Cardiac muscle cell (in vitro differentiated cells and primary cell): ENCODE data around the gene PVALB.

- RAMPAGE, long total RNA, result no peak
- RRBS, result no CpG with 5 or more reads among the region's 3 CpGs
Observed at GRCh38 chr22:36197529-36197974, 4.1 kb downstream of the APOL4 start.

- RAMPAGE, long total RNA, result no peak
- RRBS, result no CpG with 5 or more reads among the region's 20 CpGs
Observed at GRCh38 chr22:36299958-36300601, 47.1 kb downstream of the APOL1 start.

- RAMPAGE, long total RNA, result no peak
- RRBS, result 78% methylated on average over 10 of the region's 27 CpGs
Observed at GRCh38 chr22:36311691-36312513, 59.0 kb downstream of the APOL1 start.

DNA sequence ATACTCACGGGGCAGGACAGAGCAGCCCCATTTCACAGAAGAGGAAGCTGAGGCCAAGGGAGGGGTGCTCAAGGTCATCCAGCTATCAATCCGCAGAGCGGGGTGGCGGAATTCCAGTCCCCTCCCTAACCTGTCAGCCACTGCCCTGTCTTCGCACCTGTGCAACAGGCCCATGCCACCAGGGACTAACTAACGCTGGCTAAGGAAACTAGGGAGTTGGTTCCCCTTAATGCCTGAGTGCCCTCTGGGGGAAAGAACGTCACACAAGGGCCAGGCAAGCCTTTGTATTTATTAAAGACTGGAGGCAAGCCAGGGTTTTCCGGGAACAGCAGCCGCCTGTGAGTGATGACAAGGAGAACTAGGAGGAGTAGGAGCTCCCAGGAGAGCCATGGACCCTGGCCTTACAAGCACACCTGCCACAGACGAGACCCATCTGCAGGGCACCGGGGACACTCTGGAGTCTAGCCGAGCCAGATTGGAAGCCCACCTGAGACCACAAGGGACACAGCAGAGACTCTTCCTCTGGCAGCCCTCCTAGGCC is 64.5 kb downstream of the MYH9 start:
- RAMPAGE, long total RNA, result no peak
- RRBS, result 7% methylated on average over 2 of the region's 12 CpGs

DNA sequence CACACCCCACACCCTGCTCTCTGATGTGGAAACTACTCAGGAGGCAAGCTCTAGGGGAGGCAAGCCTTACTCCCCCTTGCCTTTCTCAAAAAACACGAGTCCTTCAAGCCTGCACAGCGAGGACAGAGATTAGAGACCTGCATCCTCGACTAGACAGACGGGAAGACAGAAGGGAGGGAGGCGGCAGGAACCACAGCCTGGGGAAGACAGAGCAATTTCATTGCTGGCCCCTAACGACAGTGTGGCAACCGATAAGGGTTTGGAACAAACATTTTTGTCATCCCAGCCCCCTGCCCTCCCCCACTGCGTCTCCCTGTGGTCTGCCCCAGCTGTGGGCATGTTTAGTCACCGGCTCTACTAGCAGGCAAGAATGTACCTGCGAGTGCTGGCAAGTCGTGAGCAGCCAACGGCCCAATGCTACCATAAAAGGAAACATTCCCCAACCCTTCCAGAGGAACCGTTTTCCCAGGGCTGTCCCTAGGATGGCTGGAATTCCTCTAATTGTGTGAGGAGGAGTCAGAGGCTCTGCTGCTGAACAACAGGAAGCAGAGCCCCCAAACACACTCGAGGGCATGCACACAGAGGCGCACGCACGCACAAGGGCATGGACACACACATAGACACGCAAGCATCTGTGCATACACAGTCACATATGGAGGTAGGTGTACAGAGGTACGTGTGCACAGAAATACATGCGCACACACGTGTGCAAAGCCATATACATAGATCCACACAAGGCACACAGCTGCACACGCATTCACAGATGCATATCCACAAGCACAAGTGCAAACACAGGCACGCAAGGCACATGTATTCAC is 58.4 kb downstream of the MYH9 start:
- RAMPAGE, long total RNA, result start-site peak on the plus strand centred at position 579 of the sequence, 77 bp wide, 40 and 174 reads in 2 replicates
- RRBS, result no CpG with 5 or more reads among the region's 23 CpGs

GRCh38 chr22:36330005-36330323 is 57.8 kb downstream of the MYH9 start:
- RAMPAGE, long total RNA, result no peak
- RRBS, result no CpG with 5 or more reads among the region's 6 CpGs

GRCh38 chr22:36351608-36352478 is 35.9 kb downstream of the MYH9 start:
- RAMPAGE, long total RNA, result no peak
- RRBS, result 5% methylated on average over 4 of the region's 25 CpGs

DNA sequence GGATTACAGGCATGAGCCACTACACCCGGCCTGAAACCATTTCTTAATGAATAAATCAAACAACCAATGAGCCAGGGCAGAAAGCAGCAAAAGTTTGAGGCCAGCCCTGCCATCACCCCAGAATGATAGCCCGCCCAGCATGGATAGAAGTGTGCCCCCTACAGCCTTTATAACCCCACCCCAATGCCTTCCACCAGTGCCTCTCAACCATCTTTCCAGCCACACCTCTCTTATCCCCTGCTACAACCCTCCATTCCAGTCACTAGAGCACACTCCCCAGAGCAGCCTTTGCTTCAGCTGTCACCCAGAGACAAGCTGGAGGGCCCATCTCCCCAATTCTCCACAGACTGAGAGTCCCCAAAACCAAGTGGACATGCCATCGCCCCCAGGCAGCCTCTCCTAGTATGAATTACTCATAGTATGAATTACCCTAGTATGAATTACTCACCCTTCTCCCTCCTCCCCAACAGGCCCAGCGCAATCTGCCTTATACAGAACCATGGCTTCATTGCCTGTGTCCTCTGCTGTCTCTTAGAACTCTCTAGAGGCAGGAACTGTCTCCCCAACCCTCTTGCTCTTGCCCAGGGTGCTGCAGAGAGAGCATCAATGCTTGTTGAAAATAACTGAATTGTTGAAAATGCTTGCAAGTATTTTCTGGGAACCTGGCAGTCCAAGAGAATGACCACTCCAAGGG is 24.9 kb downstream of the MYH9 start:
- RAMPAGE, long total RNA, result no peak
- RRBS, result no CpG with 5 or more reads among the region's 4 CpGs

DNA sequence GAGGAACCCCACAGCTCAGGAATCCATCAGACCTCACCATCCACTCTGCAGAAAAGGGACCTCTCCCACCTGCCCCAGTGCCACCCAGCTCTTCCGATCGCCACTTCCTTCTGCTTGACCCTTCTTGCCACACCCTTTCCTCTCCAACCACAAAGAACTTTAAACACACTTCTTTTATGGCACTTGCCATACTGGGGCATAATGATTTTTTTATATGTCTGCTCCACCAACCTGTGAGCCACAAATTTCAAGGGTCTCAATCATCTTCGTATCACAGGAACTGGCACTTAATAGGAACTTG is 11.6 kb upstream of the MYH9 start:
- RAMPAGE, long total RNA, result no peak
- RRBS, result no CpG with 5 or more reads among the region's 3 CpGs

DNA sequence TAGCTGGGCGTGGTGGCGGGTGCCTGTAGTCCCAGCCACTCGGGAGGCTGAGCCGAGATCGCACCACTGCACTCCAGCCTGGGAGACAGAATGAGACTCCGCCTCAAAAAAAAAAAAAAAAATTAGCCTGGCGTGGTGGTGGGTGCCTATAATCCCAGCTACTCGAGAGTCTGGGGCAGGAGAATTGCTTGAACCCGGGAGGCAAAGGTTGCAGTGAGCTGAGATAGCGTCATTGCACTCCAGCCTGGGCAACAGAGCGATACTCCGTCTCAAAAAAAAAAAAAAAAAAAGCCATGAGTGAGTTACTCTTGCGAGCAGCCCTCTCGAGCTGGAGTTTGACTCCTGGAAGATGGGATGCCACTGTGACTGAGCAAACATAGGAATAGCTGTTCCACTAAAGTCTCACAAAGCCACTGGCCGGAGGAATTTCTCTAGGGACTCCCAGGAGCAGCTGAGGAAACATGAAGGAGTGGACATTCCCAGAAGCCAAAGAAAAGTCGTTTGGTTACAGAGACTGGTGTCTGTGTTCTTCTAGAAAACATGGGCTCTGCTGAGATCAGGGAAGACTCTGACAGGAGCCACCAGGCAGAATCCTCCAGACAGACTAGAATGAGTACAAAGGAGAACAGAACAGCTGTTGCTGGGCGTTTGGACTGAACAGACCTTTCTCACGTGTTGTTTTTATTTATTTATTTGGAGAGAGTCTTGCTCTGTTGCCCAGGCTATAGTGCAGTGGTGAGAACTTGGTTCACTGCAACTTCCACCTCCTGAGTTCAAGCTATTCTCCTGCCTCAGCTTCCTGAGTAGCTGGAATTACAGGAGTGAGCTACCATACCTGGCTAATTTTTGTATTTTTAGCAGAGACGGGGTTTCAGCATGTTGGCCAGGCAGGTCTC is 32.4 kb upstream of the MYH9 start:
- RAMPAGE, long total RNA, result no peak
- RRBS, result no CpG with 5 or more reads among the region's 19 CpGs

DNA sequence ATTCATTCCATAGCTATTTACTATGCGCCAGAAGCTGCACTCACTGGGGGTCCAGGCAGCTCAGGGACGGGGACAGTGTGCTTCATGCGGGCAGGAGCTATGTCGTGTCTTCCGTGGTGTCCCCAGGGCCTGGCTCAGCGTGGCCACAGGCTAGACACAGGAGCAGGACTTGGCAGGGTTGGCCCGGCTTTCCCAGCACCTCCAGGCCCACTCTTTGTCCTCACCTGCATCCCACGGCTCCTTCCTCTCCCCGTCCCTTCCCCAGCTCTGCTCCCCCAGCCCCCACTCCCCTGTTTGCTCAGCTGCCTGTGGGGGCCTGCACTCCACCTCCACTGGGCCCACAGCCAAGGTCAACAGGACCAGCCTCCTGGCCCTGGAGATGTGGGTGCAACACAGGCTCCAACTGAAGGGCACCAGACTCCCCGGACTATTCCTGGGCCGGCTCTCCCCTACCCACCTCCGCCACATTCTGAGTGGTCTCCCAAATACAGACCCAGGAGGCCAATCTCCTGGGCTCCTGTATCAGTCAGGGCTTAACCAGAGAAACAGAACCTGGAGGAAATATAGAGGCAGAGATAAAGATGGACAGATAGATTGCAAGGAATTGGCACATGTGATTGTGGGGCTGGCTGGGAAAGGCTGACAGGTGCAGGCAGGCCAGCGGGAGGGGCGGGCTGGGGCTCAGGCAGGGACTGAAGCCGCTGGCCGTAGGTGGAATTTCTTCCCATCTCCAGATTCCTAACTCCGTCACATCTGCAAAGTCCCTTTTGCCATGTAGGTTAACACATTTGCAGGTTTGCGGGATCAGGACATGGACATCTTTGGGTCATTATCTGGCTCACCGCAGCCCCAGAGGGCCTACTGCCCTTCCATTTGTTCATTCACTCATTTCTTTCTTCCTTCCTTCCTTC is 45.6 kb upstream of the MYH9 start:
- RAMPAGE, long total RNA, result no peak
- RRBS, result no CpG with 5 or more reads among the region's 19 CpGs

DNA sequence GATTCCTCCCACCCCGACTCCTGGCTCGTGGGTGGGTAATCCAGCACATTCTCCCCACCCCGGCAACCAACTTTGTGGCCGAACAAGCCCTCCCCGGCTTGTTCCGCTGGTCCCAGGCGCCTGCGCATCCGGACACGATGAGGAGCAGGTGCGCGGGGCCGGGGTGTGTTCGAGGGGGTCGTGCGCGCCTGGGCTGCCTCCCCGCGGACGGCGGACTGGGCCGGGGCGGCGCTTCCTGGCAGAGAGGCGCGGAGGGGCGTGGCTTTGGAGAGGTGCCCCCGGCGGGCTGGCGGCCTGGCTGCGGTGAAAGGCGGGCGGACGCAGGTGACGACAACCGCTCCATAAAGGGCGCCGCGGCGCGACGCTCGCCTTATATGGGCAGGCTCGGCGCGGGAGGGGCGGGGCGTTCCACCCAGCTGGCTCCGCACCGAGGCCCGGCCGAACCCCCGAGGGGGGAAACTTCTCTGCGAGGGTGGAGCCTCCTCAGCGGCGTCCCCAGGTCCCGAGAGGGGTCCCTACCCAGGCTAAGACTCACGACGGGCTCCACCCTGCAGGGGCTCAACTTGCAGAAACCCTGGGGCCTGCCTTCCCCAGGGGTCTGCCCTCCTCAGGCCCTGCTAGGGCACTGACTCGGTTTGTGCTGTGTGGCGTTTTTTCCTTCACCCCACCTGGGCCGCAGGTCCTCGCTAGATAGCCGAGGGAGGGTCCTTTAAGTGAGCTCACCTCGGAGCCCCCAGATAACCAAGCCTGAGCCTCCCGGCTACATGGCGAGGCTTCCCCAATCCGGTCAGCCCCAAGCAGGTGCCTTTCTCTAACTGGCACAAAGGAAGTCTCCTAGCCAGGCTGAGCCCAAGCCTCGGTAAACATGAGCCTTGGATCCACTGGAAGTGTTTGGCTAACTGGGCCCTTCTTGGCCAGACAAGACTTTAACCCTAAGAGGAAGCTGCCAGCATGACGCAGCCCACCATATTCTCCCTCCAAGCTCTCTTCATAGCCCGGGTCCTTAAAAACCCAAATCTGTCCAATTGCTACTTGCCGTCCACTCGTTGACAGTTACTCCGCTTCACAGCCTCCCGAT is 26.2 kb downstream of the TXN2 start:
- RAMPAGE, long total RNA, result start-site peak on the minus strand centred at position 149 of the sequence, 139 bp wide, 19 and 17 reads in 2 replicates
- RRBS, result 2% methylated on average over 16 of the region's 75 CpGs

- RAMPAGE, long total RNA, result no peak
- RRBS, result 10% methylated on average over 1 of the region's 9 CpGs
Observed at GRCh38 chr22:36469943-36470556, 11.4 kb downstream of the TXN2 start.

- RAMPAGE, long total RNA, result no peak
- RRBS, result no CpG with 5 or more reads among the region's 5 CpGs
Observed at GRCh38 chr22:36562046-36562459, 33.1 kb upstream of the EIF3D start.

- RAMPAGE, long total RNA, result no peak
- RRBS, result no CpG with 5 or more reads among the region's 14 CpGs
Observed at GRCh38 chr22:36569862-36570372, 41.0 kb upstream of the EIF3D start.

- RAMPAGE, long total RNA, result no peak
- RRBS, result 2% methylated on average over 27 of the region's 67 CpGs
Observed at GRCh38 chr22:36816627-36817353, at the start of gene PVALB. PVALB (minus strand) TSS chr22:36817035.

DNA sequence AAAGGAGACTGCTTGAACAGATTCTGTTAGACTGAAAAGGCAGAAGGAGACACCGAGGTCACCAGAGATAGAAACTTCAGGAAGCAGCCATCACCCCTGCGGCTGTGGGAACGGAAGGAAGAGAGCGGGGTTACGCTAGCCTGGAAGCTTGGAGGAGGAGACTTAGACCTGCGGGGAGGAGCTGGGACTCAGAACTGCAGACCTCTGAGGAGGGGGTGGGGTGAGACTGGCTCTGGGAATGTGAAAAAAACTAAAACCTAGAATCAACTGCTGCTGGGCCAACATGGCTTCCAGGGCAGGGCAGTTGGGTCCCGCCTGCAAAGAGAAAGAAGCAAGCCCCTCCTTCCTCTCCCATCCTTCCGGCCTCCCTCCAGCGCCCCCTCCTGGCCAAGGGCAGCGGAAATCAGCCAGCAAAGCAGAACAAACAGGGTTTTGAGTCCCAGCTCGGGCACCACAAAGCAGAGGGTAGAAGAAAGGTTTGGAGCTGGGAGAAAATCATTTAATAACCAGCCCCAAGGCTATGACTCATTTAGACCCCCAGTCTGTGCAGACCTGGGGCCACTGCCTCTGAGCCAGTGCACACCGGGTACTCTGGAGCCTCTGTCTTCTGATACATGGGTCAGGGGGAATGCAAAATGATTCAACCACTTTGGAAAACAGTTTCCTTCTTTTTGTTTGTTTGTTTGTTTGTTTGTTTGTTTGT is 7.3 kb upstream of the NCF4 start:
- RAMPAGE, long total RNA, result no peak
- RRBS, result no CpG with 5 or more reads among the region's 12 CpGs

- RAMPAGE, long total RNA, result no peak
- RRBS, result no CpG with 5 or more reads among the region's 19 CpGs
Observed at GRCh38 chr22:36861955-36862737, 1.3 kb downstream of the NCF4 start.

GRCh38 chr22:36871800-36872188 is 11.0 kb downstream of the NCF4 start:
- RAMPAGE, long total RNA, result no peak
- RRBS, result no CpG with 5 or more reads among the region's 7 CpGs

DNA sequence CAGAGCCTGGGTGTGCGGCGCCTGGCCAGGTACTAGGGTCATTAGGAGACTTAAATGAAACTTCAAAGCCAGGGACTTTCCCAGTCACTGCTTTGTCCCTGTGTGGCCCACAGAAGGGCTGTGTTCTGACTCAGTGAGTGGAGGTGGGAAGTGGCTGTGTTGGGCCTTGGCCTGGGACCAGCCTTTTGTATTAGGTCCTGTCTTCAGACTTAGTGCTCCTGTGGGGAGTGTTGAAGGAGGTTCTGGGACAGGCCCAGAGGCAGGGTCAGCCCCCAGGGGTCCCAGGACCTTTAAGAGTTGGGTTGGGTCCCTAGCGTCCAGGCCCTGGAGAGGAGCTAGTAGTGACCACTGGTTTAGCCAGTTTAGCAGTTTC is 13.3 kb downstream of the NCF4 start:
- RAMPAGE, long total RNA, result no peak
- RRBS, result no CpG with 5 or more reads among the region's 3 CpGs